HepG2 (cell line): ENCODE data around the gene FIGNL1.

DNA sequence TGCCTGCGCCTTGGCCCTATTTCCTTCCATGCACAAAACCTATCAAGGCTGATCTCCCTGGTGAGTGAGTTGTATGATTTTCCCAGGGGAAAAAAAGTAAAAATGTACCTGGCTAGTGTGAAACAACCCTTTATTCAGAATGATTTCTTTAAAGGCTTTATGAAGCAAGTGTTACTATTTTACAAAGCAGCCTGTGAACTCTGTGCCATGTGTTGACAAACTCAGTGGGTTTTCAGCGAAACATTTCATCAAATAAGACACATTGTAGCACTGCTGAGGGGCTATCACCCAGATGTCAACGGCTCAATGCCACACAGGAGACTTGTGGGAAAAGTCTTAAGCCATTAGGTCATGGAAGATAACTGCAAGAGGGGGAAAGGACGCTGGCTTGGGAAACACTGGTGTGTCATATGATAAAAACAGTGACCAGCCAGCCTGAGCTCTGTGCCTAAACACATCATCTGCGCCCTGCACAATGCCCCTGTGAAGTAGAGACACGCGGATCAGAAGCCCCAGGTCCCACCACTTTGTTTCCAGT lies 116.9 kb downstream of the TNS3 start:
- RRBS, 2 experiments, result no CpG with 5 or more reads among the region's 7 CpGs
CAGE:
- cytosol, long polyA minus RNA, result no peak
- cytosol, long polyA plus RNA, result no peak
- long polyA plus RNA, result no peak
- nucleus, long polyA minus RNA, result no peak
- nucleus, long polyA plus RNA, result no peak

DNA sequence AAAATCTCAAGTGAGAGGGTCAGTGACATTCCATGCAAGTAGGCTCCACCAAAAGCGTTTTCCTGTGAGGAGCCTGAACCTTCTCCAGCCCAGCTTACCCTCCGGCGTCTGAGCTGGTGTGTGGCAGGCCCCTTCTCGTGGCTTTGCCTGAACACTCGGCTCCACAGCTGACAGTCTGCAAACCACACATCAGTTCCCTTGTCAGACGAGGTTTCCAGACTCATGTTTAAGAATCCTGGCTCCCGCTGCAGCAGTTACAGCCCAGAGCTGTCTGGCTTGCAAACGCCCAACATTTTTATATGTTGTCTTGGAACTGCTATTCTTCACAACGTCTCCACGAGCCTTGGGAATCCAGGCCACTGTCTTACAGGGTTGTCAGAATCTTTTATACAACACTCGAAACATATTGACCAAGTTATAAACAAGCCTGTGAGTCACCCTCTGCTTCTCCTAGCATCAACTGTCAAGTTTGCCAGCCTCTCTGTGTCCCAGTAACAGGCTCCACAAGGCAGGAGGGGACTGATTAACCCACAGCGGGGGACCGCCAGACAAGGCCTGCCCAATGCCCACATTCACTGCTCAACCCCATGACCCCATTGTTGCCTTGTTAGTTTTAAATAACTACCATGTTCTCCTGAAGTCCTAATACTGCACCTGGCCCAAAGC lies 68.1 kb downstream of the TNS3 start:
- RRBS, 2 experiments, result no CpG with 5 or more reads among the region's 13 CpGs
CAGE:
- cytosol, long polyA minus RNA, result no peak
- cytosol, long polyA plus RNA, result no peak
- long polyA plus RNA, result no peak
- nucleus, long polyA minus RNA, result no peak
- nucleus, long polyA plus RNA, result no peak

DNA sequence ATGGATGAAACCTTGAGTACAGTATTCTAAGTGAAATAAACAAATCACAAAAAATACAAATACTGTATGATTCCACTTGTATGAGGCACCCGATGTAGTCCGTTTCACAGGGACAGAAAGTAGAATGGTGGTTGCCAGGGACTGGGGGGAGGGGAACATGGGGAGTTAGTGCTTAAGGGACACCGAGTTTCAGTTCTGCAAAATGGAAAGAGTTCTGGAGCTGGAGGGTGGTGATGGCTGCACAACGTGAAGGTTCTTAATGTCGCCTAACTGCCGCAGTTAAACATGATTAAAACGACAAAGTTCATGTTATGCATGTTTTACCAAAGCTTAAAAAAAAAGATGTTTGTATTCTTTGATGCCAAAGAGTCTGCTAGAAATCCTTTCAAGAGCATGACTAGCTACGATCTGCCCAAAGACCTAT lies 7.2 kb downstream of the TNS3 start:
- RRBS, 2 experiments, result no CpG with 5 or more reads among the region's 8 CpGs
CAGE:
- cytosol, long polyA minus RNA, result no peak
- cytosol, long polyA plus RNA, result no peak
- long polyA plus RNA, result no peak
- nucleus, long polyA minus RNA, result no peak
- nucleus, long polyA plus RNA, result no peak

DNA sequence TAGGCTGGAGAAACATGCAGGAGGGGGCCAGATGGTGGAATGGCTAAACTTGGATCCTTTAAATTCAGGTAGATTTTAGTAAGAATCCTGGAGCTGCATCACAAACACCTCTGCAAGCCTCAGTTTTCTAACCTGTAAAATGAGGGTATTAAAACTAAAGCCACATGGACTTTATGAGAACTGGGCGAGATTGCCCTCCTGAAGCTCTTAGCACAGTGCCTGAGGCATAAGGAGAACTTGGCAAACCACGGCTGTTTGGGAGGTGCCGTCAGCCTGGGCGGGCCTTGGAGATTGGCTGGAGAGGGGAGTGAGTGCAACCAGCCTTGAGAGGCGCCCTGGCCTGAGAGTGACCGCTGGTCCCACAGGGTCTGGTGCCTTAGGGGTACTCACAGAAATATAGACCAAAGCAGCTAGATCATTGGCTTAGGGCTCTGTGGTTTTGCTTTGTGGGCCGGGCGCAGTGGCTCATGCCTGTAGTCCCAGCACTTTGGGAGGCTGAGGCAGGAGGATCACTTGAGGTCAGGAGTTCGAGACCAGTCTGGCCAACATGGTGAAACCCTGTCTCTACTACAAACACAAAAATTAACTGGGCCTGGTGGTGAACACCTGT lies 5.5 kb upstream of the TNS3 start:
- RRBS, 2 experiments, result no CpG with 5 or more reads among the region's 9 CpGs
CAGE:
- cytosol, long polyA minus RNA, result no peak
- cytosol, long polyA plus RNA, result no peak
- long polyA plus RNA, result no peak
- nucleus, long polyA minus RNA, result no peak
- nucleus, long polyA plus RNA, result no peak

- RRBS, 2 experiments, result no CpG with 5 or more reads among the region's 10 CpGs
CAGE:
- cytosol, long polyA minus RNA, result no peak
- cytosol, long polyA plus RNA, result no peak
- long polyA plus RNA, result no peak
- nucleus, long polyA minus RNA, result no peak
- nucleus, long polyA plus RNA, result no peak
These were observed 22.8 kb upstream of the TNS3 start for GRCh38 chr7:47604451-47605391.

DNA sequence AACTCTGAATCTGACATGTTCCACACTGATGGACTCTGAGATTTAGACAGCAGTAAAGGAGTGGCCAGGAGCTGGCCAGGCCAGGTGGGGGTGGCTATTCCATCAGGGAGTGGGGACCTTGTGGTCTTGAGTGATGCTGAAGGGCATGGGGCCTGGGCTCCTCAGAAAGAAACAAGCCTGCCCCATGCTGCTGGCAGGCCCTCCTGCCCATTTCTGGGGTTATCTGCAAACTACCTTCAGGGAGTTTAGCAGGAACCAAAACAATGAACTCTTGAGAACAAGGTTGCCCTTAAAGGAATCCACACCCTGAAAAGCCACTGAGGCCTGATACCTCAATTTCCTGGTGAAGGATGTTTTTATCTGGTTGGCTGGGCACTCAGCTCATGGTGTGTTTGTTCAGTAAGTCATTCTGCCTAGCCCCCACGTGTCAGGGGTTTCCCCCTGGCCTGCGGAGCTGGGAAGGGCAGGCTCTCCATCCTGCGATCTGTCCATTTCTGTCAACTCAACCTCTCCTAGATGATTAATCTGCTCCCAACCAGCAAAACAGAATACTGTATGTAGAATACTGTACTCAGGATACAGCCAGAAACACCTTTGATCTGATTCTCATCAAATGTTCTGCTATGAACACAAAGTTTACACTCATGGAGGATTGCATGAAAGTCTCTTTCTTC lies 143.4 kb upstream of the TNS3 start:
- RRBS, 2 experiments, result no CpG with 5 or more reads among the region's 3 CpGs
CAGE:
- cytosol, long polyA minus RNA, result no peak
- cytosol, long polyA plus RNA, result no peak
- long polyA plus RNA, result no peak
- nucleus, long polyA minus RNA, result no peak
- nucleus, long polyA plus RNA, result no peak

DNA sequence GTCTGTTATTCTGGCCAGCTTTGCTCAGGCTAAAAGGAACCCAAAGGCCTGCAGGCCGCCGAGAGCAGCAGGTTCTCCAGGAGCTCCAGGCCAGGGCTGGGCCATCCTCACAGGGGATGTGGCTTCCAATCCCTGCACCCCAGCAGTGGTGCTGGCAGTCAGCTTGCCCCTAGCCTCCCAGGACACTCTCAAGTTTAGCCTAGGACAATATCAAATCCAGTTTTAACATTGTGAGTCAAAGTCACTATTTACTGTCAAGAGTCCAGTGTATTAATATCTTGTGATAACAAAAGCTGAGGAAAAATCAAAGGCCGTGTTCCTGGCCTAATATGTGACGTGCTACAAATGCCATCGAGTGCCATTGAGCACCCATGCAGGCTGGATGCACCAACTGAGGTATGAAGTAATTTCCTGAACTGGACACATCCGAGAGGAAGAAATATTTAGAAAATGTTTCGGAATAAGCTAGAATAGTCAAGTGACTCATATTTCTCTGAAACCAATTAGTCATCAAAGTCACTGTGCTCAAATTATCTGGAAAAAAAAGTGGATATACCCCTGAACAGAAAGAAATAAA lies 6.9 kb downstream of the PKD1L1 start:
- RRBS, 2 experiments, result no CpG with 5 or more reads among the region's 7 CpGs
CAGE:
- cytosol, long polyA minus RNA, result no peak
- cytosol, long polyA plus RNA, result no peak
- long polyA plus RNA, result no peak
- nucleus, long polyA minus RNA, result no peak
- nucleus, long polyA plus RNA, result no peak

DNA sequence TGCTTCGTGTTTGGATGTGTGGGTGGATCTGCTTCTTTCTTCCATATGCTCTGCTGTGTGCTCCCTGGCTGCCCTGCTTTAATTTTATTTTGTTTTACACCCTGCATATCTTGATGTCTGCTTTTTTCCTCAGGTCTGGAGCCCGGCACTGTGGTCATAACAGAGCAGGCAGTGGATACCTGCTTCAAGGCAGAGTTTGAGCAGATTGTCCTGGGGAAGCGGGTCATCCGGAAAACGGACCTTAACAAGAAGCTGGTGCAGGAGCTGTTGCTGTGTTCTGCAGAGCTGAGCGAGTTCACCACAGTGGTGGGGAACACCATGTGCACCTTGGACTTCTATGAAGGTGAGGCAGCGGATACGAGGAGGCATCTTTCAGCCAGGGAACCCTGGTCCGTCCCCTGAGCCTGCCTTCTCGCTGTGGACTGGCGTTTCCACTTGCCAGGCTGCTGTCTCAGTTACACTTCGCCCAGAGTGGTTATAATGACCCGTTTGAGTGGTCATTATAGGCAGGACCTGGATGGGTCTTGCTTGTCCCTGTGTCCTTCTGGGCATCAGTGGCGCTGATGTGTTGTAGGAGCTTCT lies 17.8 kb downstream of the UPP1 start:
- RRBS, 2 experiments, result 96% methylated on average over 3 of the region's 14 CpGs
CAGE:
- cytosol, long polyA minus RNA, result no peak
- cytosol, long polyA plus RNA, result no peak
- long polyA plus RNA, result no peak
- nucleus, long polyA minus RNA, result no peak
- nucleus, long polyA plus RNA, result no peak

- RRBS, 2 experiments, result no CpG with 5 or more reads among the region's 2 CpGs
CAGE:
- cytosol, long polyA minus RNA, result no peak
- cytosol, long polyA plus RNA, result no peak
- long polyA plus RNA, result no peak
- nucleus, long polyA minus RNA, result no peak
- nucleus, long polyA plus RNA, result no peak
These were observed 142.7 kb upstream of the VWC2 start for GRCh38 chr7:49630793-49631128.

DNA sequence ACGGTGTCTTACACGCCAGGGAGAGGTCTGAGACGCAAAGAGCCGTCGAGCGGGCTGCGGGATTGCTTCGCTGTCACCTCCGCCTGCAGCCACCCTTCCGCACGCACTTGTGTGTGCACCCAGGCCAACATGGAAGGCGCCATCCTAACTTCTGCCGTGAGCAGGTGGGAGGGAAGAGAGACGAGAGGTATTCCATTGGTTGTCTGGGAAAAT lies 1.3 kb upstream of the IKZF1 start:
- RRBS, 2 experiments, result no CpG with 5 or more reads among the region's 14 CpGs
CAGE:
- cytosol, long polyA minus RNA, result no peak
- cytosol, long polyA plus RNA, result no peak
- long polyA plus RNA, result no peak
- nucleus, long polyA minus RNA, result no peak
- nucleus, long polyA plus RNA, result no peak

GRCh38 chr7:50312621-50313347 lies 8.3 kb downstream of the IKZF1 start:
- RRBS, 2 experiments, result no CpG with 5 or more reads among the region's 4 CpGs
CAGE:
- cytosol, long polyA minus RNA, result no peak
- cytosol, long polyA plus RNA, result no peak
- long polyA plus RNA, result no peak
- nucleus, long polyA minus RNA, result no peak
- nucleus, long polyA plus RNA, result no peak

DNA sequence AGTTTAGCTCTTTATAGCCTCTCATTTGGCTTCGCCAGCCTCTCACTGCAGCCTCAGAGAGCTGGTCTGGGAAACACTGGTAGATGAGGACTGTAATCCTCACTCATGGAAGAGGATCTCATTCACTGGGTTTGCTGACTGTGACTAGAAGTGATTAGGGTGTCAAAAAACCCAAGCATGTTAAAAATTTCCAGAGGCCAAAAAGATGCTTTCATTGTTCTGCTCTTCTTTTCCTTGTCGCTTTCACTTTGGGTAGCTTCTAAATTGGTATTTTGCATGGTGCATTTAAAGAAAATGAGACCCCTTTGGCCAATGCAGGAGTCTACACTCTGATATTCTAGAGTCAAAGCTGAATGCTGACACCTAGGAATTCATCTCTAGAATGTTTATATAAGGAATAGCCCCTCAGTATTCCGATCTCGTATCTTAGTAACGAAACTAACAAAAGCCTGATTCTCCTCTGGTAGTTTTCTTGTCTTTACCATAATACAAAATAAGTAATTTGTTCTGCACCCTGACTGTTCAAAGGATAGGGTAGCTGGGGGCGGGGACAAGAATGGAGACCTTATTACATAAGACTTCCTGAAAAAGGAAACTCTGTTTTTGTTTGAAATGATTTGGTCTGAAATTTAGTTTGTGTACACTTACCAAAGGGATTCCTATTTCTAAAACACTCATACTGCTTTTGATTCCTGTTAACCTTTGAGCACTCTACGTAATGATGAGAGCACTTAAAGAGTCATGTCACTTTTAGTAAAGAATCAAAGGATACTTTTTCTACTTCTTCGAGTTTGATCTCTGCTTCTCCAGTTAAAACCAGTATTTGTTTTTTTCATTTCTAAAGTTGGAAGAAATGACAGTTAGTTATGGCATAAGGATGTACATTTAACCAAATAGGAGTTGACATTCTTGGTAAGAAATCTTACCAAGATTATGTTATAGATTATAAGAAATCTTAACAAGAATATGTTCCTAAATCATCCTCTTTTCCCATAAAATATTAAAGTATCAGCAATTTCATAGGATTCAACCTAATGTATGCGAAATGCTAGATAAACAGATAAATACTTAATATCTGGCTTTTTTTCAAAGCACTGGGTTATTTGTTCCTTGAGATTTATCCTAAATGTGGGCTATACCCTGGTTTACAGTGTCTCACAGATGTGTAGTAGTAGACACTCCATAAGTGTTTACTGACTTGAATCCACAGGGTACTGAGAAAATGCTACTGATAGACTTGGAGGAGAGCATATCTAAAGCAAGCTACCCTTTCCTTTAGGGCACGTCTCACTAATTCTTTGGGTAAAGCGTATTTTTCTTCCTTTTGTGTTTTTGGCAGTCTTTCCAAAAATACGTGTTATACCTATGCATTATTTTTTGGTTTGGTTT lies 17.3 kb downstream of the IKZF1 start:
- RRBS, 2 experiments, result no CpG with 5 or more reads among the region's 12 CpGs
CAGE:
- cytosol, long polyA minus RNA, result no peak
- cytosol, long polyA plus RNA, result no peak
- long polyA plus RNA, result no peak
- nucleus, long polyA minus RNA, result no peak
- nucleus, long polyA plus RNA, result no peak

- RRBS, 2 experiments, result no CpG with 5 or more reads among the region's 7 CpGs
CAGE:
- cytosol, long polyA minus RNA, result no peak
- cytosol, long polyA plus RNA, result no peak
- long polyA plus RNA, result no peak
- nucleus, long polyA minus RNA, result no peak
- nucleus, long polyA plus RNA, result no peak
These were observed 35.6 kb downstream of the IKZF1 start for GRCh38 chr7:50339834-50340772.

- RRBS, 2 experiments, result 2% methylated on average over 4 of the region's 13 CpGs
CAGE:
- cytosol, long polyA minus RNA, result no peak
- cytosol, long polyA plus RNA, result no peak
- long polyA plus RNA, result no peak
- nucleus, long polyA minus RNA, result no peak
- nucleus, long polyA plus RNA, result no peak
These were observed 46.0 kb downstream of the IKZF1 start for GRCh38 chr7:50350474-50351032.

- RRBS, 2 experiments, result no CpG with 5 or more reads among the region's 2 CpGs
CAGE:
- cytosol, long polyA minus RNA, result no peak
- cytosol, long polyA plus RNA, result no peak
- long polyA plus RNA, result no peak
- nucleus, long polyA minus RNA, result no peak
- nucleus, long polyA plus RNA, result no peak
These were observed 59.2 kb downstream of the IKZF1 start for GRCh38 chr7:50363707-50364108.

- RRBS, 2 experiments, result no CpG with 5 or more reads among the region's 3 CpGs
CAGE:
- cytosol, long polyA minus RNA, result no peak
- cytosol, long polyA plus RNA, result no peak
- long polyA plus RNA, result no peak
- nucleus, long polyA minus RNA, result no peak
- nucleus, long polyA plus RNA, result no peak
These were observed 62.5 kb downstream of the IKZF1 start for GRCh38 chr7:50366908-50367609.

DNA sequence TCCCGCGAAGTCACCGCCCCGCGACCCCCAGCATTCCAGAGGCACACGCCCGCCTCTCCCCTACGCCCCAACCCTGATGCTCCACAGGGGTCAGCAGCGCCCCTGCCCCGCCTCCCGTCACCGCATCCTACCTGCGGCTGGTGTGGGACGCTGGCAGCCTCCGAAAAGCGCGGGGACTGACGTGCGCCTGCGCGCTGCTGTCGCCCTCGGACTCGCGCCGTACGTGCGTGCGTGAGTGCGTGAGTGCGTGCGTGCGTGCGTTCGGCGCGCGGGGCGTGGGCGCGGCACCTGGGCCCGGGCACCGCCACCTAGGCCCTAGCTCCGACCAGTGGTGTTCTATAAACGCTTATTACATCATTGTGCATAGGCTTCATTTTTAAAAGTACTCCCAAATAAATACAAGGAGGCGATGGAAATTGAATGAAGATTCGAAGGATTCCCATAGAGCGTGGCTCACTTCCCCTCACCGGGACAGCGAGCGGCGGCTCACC lies at the start of gene FIGNL1:
TSS of gene FIGNL1 (minus strand) at position 181 of the 491 bp plus-strand sequence.
- RRBS, 2 experiments, result 95% methylated on average over 4 of the region's 52 CpGs; no CpG with 5 or more reads in 1 of the 2 experiments
CAGE:
- cytosol, long polyA minus RNA, result start-site peak on the minus strand centred at position 173 of the sequence, 23 bp wide, 86 reads
- cytosol, long polyA plus RNA, result no peak
- long polyA plus RNA, result no peak
- nucleus, long polyA minus RNA, result no peak
- nucleus, long polyA plus RNA, result no peak

GRCh38 chr7:50534748-50535298 lies 30.4 kb downstream of the DDC start:
- RRBS, 2 experiments, result no CpG with 5 or more reads among the region's 11 CpGs
CAGE:
- cytosol, long polyA minus RNA, result no peak
- cytosol, long polyA plus RNA, result no peak
- long polyA plus RNA, result no peak
- nucleus, long polyA minus RNA, result no peak
- nucleus, long polyA plus RNA, result no peak

DNA sequence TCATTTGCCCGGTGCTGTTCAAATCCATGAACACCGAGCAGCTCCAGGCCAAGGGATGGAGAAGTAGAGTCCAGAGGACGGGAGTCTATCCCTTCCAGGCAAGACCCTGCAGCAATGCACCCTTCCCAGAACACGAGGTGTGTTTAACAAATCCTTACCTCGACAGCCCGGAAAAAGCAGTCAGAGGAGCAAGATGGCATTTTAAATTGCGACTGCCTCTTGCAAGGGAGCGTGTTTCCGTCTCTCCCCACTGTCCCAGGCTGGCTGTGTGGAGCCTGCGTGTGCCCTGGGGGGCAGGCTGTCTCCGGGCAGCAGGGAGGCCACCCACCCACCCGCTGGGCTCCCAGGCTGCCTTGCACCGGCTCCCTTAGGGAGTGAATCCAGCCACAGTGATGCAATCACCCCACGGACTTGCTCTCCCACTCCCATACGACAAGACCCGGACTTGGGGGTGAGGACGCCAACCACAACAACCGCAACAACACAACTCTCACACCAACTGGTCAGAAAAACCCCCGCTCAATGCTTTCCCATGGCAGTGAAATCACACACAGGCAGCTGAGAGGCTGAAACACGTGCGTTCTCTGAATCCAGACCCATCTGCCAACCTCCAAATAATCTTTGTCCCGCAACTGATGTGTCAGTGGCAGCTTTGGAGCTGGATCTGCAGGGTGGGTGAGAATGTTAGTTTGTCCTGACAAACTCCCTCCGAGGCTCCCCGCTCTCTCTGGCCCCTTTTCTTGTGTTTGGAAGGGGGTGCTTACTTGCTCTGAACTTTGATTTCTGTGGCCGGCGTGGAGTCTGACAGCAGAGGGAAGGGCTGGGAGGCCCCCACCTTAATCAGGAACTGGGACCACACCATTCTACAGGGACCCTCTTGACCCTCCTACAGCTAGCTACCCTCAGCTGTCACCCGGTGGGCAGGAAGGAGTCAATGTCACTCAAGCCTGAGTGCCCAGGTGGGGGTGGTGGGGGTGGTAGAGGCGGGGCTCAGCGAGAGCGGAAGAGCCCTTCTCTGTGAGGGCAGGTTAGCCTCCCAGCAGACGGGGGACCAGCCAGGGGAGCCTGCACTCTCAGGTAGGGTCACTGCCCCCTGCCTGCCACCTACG lies 62.8 kb upstream of the DDC start:
- RRBS, 2 experiments, result 68% methylated on average over 6 of the region's 32 CpGs
CAGE:
- cytosol, long polyA minus RNA, result no peak
- cytosol, long polyA plus RNA, result no peak
- long polyA plus RNA, result no peak
- nucleus, long polyA minus RNA, result no peak
- nucleus, long polyA plus RNA, result no peak

- RRBS, 2 experiments, result no CpG with 5 or more reads among the region's 12 CpGs
CAGE:
- cytosol, long polyA minus RNA, result no peak
- cytosol, long polyA plus RNA, result no peak
- long polyA plus RNA, result no peak
- nucleus, long polyA minus RNA, result no peak
- nucleus, long polyA plus RNA, result no peak
These were observed 88.9 kb upstream of the DDC start for GRCh38 chr7:50653844-50654688.